ENCODE data around the gene SMN2.

DNA sequence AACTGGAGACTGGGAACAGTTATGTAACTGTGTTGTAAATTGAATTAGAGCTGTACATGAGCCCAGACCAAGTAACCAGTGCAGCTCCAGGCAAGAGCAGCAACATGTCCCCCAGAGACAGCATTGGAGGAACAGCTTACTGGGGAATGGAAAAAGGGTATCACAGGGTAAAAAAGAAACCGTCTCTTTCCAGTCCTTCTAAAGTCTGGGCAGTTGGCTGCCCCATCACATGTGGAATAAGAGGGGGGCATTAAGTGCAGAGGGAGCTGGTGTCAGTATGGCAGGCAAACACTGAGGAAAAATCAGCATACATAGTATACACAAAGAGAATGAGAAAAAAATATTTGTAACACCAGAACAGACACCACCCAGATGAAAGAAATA, 415.5 kb upstream of the PIK3R1 start:
- RRBS = no CpG with 5 or more reads among the region's 1 CpG

- RRBS = 5% methylated on average over 20 of the region's 30 CpGs
These were observed 860 bp downstream of the PIK3R1 start for GRCh38 chr5:68216370-68216862.

GRCh38 chr5:68252986-68253843, 37.7 kb downstream of the PIK3R1 start:
- RRBS = no CpG with 5 or more reads among the region's 6 CpGs

GRCh38 chr5:68476705-68477067, 261.1 kb downstream of the PIK3R1 start:
- RRBS = no CpG with 5 or more reads among the region's 2 CpGs

- RRBS = no CpG with 5 or more reads among the region's 2 CpGs
These were observed 436.5 kb upstream of the SLC30A5 start for GRCh38 chr5:68657282-68657791.

- RRBS = 10% methylated on average over 3 of the region's 9 CpGs
These were observed 131.0 kb upstream of the SLC30A5 start for GRCh38 chr5:68962727-68963281.

GRCh38 chr5:69368592-69369125, 661 bp downstream of the AK6 start:
- RRBS = no CpG with 5 or more reads among the region's 20 CpGs

DNA sequence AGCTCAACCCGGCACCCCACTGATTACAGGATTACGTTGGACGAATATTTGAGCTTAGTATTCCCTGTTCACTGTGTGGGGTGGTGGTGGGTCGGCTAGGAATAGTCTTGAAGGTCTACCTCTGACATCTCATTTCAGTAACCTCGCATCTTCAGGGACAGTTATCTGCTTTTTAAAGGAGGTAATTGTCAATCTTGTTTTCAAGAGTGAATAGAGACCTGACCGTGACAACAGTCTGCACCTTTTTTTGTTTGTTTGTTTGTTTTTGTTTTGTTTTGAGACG, 427 bp downstream of the RAD17 start:
- RRBS = no CpG with 5 or more reads among the region's 7 CpGs

- RRBS = no CpG with 5 or more reads among the region's 10 CpGs
These were observed 26.0 kb upstream of the OCLN start for GRCh38 chr5:69466591-69467006.

GRCh38 chr5:69527153-69527852, 32.7 kb upstream of the GTF2H2C start:
- RRBS = no CpG with 5 or more reads among the region's 7 CpGs

DNA sequence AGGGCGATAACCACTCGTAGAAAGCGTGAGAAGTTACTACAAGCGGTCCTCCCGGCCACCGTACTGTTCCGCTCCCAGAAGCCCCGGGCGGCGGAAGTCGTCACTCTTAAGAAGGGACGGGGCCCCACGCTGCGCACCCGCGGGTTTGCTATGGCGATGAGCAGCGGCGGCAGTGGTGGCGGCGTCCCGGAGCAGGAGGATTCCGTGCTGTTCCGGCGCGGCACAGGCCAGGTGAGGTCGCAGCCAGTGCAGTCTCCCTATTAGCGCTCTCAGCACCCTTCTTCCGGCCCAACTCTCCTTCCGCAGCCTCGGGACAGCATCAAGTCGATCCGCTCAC, at the start of gene SMN2:
Gene SMN2 (plus strand): TSS at position 134 of the 337 bp plus-strand sequence.
- RRBS = no CpG with 5 or more reads among the region's 33 CpGs

DNA sequence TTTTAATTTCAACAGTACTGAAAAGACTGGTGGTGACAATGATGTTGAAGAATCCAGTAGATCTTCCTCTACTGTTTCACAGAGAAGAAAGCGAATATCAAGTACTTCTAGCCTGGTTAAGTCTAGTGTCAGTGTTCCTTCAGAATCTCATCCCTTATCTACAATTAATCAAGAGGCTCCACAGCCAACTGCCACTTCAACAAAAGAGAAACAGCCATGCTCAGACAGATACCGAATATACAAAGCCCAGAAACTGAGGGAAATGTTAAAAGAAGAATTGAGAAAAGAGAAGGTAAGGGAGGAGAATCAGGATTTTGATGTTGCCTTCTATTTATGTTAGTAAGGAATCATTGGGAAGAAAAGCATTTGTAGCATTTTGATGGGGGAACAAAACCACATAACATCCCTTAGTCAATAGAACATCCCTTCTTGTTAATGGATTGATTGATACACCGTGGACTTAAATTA, 3.1 kb downstream of the BDP1 start:
- RRBS = no CpG with 5 or more reads among the region's 3 CpGs

DNA sequence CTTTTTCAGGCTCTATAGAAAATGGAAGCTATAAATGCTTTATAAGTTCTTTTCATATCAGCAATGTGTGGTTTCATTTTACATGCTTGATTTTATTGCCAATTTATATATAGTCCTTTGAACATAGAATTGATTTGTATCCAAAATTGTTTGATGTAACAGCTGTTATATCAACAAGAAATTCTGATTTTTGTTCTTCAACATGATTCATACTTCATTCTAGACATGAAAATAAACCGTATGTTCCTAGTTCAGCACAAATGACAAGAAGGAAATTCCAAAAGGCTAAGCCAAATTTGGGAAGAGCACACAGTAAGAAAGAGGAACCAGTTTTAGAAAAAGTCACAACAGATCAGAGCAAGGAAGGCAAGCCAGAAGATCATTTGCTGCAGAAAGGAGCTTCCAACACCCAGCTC, 65.1 kb upstream of the MCCC2 start:
- RRBS = no CpG with 5 or more reads among the region's 1 CpG

- RRBS = no CpG with 5 or more reads among the region's 7 CpGs
These were observed 134.1 kb upstream of the MAP1B start for GRCh38 chr5:71972992-71973674.

DNA sequence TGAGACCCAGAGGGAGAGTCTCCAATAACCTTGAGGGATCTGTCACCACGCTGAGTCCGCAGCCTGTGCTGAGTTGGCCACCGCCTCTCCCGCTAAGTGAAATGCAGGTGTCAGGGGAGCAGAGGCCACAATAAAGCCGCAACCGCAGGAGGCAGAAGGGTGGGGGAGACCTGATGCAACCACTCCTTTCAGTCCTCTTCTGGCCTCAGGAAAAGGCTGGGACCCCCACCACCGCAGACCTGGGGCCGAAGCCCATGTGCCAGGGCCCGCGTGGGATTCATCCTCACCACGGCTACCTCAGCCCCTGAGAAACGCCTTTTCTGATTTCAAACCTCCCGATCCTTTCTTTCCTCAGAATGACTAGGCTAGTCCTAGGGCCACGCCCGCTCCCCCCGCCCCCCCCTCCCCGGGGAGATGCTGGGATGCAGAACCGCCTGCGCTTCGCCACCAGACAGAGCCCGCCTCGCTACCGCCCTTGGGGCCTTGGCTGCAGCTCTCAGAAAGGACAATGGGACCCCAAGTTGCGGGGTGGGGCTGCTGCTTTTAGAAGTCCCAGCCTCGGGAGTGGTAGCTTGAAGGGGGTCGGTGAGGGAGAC, 719 bp downstream of the MAP1B start:
- RRBS = no CpG with 5 or more reads among the region's 26 CpGs

- RRBS = no CpG with 5 or more reads among the region's 7 CpGs
These were observed 31.6 kb downstream of the MAP1B start for GRCh38 chr5:72138783-72139446.

GRCh38 chr5:72600178-72600754, 93.1 kb upstream of the ZNF366 start:
- RRBS = no CpG with 5 or more reads among the region's 4 CpGs

- RRBS = 7% methylated on average over 13 of the region's 29 CpGs
These were observed 695 bp downstream of the TNPO1 start for GRCh38 chr5:72817015-72817697.

- RRBS = 4% methylated on average over 3 of the region's 30 CpGs
These were observed 31.4 kb downstream of the TNPO1 start for GRCh38 chr5:72847729-72848304.

DNA sequence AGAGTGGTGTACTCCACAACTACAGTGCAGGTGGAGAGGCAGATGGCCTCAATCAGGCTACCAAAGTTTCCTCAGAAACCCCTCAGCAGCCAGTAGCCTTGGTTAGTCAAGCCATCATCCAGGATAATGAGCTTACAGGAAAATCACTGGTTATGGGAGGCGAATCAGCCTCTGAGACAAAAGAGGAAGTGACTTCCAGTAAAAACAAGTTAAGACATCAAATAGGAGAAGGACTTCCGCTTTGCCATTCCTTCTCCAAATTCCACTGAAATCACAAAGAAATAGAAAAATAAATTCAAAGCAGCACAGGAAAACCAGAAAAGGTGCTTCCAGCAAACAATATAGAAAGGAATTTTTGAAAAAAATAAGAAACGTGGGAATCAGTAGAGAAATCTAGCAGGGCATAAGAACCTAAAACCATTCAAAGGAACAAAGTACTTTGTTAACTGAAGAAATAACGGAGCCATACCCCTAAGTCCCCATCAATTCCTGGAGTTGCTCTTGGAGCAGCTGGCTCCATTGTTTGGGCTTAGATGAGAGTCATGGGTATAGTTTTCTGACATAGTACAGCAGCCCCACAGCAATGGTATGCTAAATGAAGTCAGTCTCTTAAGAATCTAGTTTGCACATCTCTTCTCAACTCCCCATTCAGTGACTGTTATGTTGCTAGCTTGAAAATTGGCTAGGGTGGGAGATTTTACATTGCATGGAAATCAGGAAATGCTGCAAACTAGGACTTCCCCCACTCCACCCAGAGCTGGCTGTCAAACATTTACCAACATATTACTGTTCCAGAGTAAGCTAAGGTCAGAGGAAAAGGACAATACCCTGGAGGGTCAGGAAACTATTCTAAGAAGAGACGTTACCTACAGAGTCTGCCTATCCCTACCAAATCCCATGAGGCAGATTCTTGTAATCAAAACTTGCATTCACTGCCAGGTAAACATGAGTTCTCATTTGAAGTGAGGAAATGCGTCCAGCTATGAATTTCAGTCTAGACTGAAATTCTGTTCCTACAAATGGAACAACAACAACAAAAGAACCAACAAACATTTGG, 17.8 kb upstream of the FCHO2 start:
- RRBS = no CpG with 5 or more reads among the region's 6 CpGs